B cell (primary cell): ENCODE measurements around a stretch of chr16.

DNA sequence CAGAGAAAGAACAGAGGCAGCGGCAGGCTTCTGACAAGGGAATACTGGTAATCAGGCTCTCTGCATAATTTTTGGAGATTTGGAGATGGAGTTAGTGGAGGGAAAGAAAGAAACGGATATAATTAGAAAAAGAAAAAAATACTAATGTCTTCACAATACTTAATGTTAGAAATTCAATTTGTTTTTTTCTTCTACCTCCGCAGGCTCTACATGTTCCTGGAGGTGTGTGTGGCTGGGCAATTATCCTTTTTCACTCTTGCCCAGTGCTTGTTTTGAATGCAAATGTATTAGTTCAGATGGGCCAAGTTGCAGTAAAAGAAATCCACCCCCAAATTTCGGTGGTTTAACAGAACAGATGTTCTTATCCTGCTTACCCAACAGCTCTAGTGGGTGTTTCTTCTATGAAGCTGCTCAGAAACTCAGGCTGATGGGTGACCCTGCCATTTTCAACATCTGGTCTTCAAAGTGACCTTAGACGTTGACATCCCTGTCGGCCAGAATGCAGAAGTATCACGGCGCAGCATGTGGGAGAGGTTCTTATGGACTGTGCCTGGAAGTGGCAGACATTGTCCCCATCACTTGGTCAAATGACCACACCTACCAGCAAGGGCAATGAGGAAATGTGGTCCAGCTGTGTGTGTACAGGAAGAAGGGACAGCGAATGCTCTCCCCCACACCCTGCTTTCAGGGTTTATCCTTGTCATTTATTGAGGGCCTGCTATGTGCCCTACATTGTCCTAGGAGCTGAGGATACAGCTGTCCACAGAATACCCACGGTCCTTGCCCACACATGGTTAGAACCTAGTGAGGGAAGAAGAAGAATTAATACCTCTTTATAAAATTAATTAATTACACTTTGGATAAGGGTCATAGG, 157.3 kb downstream of the CDH13 start:
- PRO-cap = no peak
- CAGE, long polyA plus RNA = no peak

GRCh38 chr16:83473317-83473516, 334.6 kb upstream of the HSBP1 start:
- PRO-cap = no peak
- CAGE, long polyA plus RNA = no peak

DNA sequence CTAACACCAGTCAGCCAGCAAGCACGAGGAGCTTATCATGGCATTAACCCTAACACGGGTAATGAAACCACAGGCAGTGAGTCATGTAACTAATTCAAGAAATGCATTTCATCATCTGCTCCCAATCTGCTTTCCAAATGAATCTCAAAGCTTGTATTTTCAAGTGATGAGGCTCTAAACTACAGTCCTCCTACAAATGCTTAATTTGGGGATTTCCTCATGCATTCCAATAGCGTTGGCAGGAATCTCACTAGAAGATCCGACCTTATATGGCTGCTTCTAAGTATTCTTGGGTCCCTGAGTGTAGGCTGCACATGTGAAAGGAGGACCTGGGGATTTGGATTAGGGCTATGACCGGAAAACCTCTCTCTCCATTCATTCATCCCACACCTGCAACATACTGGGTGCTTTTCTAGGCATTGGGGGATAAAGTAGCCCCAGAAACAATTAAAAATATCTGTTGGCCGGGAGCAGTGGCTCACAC, 118.3 kb upstream of the HSBP1 start:
- PRO-cap = no peak
- CAGE, long polyA plus RNA = no peak

GRCh38 chr16:83802106-83802782, 5.5 kb upstream of the HSBP1 start:
- PRO-cap = bidirectional peak, plus-strand start at chr16:83802478, minus-strand start at chr16:83802223
- CAGE, long polyA plus RNA = no peak

GRCh38 chr16:83911785-83912421, 13.0 kb downstream of the MLYCD start:
- PRO-cap = no peak
- CAGE, long polyA plus RNA = no peak

- PRO-cap = no peak
- CAGE, long polyA plus RNA = no peak
These were observed 20.2 kb upstream of the SLC38A8 start for GRCh38 chr16:84062634-84063355.

- PRO-cap = no peak
- CAGE, long polyA plus RNA = no peak
These were observed 24.9 kb downstream of the MBTPS1 start for GRCh38 chr16:84091847-84092280.

GRCh38 chr16:84096368-84097061, 20.2 kb downstream of the MBTPS1 start:
- PRO-cap = no peak
- CAGE, long polyA plus RNA = no peak

DNA sequence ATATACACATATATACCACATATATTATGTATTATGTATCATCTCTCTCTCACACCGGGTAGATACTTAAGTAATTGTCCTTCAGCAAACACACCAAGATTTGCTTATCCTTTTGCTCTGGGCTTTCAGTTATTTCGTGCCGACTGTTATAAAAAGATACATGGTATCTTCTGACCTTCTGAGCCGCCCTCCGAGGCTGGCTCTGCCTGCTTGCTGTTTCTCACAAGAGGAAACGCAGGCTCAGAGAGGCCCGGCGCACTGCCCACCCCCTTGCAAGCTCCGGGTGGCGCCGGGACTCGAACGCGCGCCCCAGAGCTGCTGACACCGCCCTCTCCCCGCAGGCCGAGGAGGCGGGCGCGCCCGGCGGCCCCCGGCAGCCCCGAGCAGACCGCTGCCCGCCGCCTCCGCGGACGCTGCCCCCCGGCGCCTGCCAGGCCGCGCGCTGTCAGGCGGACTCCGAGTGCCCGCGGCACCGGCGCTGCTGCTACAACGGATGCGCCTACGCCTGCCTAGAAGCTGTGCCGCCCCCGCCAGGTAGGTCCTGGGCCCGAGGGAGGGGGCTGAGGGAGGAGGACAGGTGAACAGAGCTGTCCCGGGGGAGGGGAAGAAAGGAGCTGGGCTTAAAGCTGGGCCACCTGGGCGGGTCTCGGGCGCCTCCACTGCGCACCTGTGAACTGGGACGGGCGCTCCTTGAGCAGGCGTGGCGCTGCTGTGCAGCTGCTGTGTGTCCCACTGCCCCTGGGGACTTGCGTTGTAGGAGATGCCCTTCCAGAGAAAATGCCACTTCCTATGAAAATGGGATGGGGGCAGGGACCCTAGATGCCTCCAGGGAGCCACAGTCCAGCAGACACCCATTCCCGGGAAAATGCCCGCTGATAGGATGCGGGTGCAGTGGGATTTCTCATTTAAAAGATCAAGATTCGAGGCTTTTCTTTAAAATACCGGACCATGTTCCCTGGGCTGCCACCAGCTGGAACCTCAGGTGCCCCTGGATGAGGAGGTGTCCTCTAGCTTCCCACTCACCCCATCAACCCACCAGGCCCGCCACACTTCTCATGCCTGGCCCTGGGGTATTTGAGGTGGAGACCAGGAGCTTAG, 18.3 kb downstream of the WFDC1 start:
- PRO-cap = no peak
- CAGE, long polyA plus RNA = no peak

DNA sequence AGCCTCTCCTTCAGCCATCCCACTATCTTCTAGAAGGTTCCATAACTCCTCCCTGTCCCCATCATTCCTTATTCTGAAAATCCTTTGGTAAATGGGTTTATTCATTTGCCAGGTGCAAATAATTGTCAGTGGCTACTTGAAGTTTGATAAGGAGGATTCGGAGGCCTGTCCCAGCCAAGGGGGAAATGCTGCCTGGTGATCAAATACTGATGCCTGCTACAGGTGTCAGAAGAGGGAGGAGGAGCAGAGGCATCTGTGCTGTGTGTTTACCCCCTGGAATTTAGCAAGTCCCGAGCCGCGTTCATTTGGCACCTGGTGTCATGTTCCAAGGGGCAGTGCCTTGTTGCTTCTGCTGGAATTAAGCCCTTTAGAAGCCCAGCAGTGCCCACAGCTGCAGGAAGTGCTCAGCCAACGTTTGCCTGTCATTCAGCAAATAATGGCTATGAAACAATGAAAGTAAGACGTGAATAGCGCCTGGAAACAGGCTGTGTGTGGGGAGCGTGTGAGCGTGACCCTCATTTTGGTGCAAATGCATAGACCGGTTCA, 6.0 kb upstream of the ATP2C2 start:
- PRO-cap = no peak
- CAGE, long polyA plus RNA = no peak

DNA sequence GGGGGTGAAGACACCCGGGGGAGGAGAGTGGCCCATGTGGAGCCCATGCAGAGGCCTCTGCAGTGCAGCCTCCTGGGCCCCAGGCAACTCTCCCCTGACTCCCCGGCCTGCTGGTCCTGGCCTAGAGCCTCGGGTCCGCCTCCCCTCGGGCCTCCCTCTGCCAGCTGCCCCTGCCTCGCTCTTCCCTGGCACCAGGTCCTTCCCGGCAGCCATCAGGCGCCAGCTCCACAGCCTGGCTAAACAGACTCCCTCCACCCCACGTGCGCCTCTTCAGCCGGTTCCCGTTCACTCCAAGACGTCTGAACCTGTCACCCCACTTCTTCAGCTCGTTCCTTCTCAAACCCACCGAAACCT, 538 bp upstream of the MEAK7 start:
- PRO-cap = no peak
- CAGE, long polyA plus RNA = no peak

GRCh38 chr16:84507209-84507811, 2.9 kb upstream of the MEAK7 start:
- PRO-cap = no peak
- CAGE, long polyA plus RNA = no peak

GRCh38 chr16:84537614-84538259, 33.3 kb upstream of the MEAK7 start:
- PRO-cap = no peak
- CAGE, long polyA plus RNA = no peak

DNA sequence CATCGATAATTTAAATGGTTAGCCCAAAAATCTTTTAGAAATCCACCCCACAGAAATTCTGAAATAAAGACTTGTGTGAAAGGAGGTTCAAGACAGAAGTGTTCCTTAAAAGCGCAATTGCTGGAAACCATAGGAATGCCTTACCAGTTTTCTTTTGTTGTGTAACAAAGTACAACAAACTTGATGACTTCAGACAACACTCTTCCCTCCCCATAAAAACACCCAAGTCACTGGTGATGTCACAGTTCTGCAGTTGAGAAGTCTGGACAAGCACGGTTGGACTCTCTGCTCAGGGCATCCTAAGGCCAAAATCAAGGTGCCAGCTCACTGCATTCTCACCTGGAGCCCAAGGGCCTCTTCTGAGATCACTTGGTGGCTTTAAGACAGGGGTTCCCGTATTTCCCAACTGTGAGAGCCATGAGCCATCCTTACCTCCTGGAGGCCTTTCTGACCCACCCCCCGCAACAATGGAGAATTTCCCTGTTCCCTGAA, 45.6 kb upstream of the MEAK7 start:
- PRO-cap = no peak
- CAGE, long polyA plus RNA = no peak

DNA sequence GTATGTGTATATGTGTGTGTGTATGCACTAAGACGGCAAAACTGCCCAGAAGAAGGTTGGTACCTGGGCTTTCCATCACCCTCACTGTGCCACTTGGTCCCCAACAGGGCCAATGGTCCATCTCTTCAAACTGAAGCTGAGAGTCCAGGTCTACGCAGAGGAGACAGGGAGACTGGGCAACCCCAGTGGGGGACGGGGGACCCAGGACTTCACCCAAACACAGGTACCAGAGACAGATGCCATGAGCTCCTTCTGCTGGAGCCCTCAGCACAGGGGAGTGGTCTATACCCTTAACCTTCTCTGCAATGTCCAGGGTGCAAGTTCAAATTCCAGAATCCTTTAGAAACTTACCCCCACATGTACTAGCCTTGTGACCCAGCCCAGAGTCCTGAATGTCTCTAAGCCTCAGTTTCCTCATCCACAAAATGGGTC, 21.9 kb downstream of the COTL1 start:
- PRO-cap = no peak
- CAGE, long polyA plus RNA = no peak

DNA sequence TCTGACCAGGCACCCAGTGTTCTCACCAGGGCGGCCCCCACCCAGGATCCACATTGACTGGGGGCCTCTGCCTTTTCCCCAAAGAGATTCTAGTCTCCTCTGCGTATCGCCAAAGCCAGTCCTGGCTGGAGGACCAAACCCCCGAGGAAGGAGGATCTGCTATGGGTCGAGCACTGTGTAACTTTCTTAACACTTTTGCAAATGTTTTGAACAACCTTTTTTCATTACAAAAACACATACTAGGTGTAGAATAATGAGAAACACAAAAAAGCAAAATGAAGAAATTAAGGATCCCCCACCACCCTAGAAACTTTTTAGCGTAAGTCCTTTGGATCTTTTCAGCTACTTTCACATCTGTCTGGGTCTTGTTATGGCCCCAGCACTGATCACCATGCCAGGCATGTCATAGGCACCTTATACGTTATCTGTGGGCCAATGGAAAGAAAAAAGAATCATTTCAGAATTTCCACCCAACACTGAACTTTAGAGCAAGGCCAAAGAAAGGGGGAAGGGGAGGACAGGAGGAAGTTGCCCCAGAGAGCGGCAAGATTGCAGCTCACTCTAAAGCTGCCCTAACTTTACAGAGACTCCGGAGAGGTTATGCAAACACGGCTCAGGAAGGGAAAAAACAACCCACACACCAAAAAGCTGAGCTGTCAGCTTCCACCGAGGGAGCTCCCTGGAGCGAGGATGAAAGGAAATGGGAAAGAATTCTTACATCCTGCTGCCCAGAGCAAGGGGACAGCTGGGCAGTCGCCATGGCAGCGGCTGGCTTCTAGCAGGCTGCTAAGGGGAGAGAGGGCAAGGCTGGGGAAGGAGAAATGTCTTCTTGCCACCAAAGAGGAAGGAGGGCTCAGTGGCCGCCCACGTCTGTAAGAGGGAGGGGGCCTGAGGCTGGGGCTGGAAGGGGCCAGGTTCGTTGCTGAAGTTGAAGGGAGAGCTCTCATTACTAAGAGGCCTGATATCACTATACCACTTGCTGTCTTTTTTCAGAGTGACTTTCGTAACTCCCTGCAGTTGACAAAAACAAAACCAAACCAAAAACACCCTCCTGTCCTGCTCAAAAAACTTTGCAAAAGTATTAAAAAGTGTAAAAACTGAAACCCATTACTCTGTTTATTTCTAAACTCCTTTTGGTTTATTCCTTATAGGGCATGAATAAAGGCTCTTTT, 18.3 kb downstream of the COTL1 start:
- PRO-cap = bidirectional peak, plus-strand start at position 497 of the sequence, minus-strand start at position 388 of the sequence; bidirectional peak, plus-strand start at position 913 of the sequence, minus-strand start at position 815 of the sequence
- CAGE, long polyA plus RNA = no peak

DNA sequence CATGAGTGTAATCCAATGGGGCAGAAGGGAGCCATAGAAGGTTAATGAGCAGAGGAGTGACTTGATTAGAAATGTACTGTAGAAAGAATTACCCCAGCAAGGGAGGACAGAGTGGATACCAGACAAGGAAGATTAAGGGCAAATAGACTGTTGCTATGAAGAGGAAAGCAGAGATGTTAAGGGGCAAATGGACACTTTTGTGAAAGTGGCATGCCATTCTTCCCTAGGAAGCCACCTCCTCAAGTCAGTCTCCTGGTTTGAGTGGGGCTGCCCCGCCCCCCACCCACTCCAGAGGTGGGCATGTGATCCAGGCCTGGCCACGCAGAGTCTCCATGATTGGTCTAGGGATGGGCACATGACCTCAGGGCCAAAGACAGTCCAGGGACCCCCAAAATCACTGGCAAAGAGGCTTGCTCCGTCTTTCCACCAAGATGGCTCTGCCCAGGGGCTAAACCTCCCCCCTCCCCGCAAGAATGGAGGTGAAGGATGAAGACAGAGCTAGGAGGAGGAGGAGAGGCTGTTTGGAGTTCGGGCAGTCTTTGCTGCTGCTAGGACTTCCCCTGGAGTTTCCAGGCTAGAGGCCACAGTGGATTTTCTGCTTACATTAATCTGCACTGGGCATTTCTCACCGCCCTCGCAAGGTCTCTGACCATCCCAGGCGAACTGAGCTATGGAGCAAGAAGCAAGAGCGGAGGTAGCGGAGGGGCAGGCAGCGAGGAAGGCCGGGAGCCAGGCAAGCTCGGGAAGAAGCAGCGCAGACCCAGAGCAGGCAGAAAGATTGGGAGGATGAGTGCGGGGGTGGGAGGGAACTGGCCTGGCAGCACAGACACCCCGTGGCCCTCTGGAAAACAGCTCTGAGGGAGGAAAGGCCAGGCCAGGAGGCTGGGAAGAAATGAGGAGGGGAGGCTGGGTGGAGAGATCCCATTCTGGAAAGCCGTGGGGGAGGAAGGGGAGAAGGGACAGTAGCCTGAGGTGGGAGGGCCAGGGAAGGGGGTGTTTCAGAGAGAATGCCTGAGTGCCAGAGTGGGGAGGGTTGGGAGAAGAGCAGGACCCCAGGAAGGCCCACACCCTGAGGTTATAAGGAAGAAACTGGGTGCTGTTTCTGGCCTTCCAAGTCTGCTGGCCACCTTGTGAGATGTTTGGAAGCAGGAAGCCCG, 3.9 kb downstream of the COTL1 start:
- PRO-cap = no peak
- CAGE, long polyA plus RNA = no peak

DNA sequence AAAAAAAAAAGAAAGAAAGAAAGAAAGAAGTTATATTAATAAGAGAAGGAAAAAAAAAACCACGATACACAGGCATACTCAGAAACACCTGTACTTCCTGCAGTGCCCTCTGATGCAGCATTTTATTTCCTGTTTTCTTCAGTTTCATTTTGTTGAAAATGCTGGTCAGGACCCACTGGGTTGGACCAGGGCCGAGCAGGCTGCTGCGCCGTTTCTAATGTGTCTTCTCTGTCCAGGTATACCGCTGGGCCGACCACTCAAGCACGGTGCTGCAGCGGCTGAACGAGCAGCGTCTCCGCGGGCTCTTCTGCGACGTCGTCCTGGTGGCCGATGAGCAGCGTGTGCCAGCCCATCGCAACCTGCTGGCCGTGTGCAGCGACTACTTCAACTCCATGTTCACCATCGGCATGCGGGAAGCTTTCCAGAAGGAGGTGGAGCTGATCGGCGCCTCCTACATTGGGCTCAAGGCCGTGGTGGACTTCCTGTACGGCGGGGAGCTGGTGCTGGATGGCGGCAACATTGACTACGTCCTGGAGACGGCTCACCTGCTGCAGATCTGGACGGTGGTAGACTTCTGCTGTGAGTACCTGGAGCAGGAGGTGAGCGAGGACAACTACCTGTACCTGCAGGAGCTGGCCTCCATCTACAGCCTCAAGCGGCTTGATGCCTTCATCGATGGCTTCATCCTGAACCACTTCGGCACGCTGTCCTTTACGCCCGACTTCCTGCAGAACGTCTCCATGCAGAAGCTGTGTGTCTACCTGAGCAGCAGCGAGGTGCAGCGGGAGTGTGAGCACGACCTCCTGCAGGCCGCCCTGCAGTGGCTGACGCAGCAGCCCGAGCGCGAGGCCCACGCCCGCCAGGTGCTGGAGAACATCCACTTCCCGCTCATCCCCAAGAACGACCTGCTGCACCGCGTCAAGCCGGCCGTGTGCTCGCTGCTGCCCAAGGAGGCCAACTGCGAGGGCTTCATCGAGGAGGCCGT, 8.6 kb downstream of the KLHL36 start:
- PRO-cap = no peak
- CAGE, long polyA plus RNA = no peak

DNA sequence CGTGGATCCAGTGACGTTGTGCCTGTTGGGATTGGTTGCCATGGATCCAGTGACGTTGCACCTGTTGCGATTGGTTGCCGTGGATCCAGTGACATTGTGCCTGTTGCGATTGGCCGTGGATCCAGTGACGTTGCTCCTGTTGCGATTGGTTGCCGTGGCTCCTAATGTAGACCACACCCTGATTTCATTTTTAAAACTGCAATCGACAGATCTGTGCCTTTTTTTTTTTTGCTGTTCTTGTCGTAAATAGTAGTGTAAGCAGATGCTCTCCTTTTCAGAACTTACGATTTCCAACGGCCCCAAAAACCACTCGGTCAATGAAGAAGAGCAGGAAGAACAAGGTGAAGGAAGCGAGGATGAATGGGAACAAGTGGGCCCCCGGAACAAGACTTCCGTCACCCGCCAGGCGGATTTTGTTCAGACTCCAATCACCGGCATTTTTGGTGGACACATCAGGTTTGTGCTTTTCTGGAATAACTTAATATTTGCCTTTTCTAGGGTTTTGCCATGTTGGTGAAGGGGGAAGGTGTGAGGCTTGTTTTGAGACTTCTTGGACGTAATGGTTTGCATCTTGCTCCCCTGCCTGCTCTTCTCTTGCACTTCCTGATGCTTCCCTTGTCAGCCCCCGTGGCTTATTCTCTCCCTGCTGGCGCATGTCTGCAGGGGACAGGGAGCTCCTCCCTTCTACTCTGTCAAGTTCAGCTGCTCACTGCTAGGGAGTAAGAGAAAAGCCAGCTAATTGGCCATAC, 55.8 kb upstream of the CRISPLD2 start:
- PRO-cap = no peak
- CAGE, long polyA plus RNA = no peak

- PRO-cap = no peak
- CAGE, long polyA plus RNA = no peak
These were observed 14.3 kb downstream of the CRISPLD2 start for GRCh38 chr16:84834167-84834489.